UCH-1 (cell line): ENCODE measurements around a stretch of chr11.

- RRBS: no CpG with 5 or more reads among the region's 16 CpGs
Measured at GRCh38 chr11:73289111-73289714, 17.1 kb downstream of the P2RY6 start.

DNA sequence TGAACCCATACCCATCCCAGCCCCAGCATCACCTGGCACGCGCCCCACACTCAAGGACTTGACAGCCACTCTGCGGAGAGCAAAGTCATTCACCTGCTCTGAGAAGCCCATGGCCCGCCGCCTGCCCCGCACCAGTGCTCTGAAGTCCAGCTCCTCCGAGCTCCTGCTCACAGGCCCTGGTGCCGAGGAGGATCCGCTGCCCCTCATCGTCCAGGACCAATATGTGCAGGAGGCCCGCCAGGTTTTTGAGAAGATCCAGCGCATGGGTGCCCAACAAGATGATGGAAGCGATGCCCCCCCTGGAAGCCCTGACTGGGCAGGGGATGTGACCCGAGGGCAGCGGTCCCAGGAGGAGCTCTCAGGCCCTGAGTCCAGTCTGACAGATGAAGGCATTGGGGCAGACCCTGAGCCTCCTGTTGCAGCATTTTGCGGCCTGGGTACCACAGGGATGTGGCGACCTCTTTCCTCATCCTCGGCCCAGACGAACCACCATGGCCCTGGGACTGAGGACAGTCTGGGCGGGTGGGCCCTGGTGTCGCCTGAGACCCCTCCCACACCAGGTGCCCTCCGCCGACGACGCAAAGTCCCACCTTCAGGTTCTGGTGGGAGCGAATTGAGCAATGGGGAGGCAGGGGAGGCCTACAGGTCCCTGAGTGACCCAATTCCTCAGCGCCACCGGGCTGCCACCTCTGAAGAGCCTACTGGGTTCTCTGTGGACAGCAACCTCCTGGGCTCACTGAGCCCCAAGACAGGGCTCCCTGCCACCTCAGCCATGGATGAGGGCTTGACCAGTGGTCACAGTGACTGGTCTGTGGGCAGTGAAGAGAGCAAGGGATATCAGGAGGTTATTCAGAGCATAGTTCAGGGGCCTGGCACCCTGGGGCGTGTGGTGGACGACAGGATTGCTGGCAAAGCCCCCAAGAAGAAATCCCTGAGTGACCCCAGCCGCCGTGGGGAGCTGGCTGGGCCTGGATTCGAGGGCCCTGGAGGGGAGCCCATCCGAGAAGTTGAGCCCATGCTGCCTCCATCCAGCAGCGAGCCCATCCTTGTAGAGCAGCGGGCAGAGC, 2.4 kb downstream of the ARHGEF17 start:
- RRBS: no CpG with 5 or more reads among the region's 36 CpGs

DNA sequence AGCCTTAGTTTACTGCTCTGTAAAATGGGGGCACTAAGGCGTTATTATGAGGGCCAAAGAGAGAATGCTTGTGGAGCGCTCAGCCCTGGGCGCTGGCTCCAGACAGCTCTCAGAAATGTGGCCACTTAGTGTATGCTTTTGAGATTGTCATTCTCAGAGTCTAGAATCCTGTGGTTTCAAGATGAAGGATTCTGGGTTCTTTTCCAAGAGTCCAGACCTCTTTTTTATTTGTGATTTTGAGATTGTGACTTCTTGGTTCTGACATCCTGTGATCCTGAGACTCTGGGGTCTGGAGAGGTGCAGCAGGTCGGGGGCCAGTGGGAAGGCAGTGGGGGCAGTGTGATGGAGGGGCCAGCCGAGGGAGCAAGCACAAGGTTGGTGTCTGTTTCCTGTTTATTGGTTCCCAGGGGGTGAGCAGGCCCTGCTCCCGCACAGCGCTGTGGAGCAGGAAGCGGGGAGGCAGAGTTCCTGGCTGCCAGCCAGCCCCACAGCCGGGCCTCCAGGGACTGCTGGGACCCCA, 13.5 kb downstream of the ARHGEF17 start:
- RRBS: no CpG with 5 or more reads among the region's 9 CpGs

GRCh38 chr11:73381525-73382008, 5.4 kb downstream of the RELT start:
- RRBS: no CpG with 5 or more reads among the region's 6 CpGs

GRCh38 chr11:73384750-73385598, 8.8 kb downstream of the RELT start:
- RRBS: no CpG with 5 or more reads among the region's 24 CpGs

GRCh38 chr11:73401830-73402453, 25.7 kb downstream of the RELT start:
- RRBS: no CpG with 5 or more reads among the region's 10 CpGs

DNA sequence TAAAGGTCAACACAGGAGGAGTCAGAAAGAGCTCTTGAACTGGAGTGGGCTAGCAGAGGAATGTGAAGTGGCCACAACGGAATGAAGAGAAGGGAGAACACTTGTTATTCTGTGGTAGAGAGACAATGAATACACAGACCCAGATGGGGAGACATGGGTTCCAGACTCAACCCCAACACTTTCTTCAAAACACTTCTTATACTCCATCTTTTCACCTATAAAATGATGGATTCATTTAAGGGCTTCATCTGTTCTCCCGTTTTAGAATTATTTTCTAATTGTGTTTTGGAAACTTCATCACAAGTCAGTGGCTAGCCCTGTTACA, 88.3 kb downstream of the RELT start:
- RRBS: no CpG with 5 or more reads among the region's 2 CpGs

DNA sequence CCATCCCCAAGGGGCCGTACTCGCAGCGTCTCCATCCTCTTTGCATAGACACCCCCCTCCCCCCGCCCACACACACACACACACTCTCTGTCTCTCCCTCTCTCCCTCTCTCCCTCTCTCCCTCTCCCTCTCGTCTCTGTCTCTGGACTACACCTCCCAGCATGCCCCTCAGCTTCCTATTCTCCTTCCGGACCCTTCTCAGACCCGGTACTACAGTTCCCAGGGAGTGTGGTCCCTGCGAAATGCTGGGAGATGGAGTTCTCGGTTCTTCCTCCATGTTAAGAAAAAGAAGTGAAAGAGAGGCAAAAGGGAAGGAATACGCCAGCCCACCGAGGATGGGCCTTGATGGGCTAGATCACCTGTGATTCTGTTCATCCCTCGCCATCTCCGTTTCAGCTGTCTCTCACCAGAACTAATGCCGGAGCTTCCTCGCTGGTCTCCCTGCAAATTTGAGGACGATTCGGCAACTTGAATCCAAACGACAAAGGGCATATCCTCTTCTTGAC, 569 bp upstream of the FAM168A start:
- RRBS: no CpG with 5 or more reads among the region's 18 CpGs

DNA sequence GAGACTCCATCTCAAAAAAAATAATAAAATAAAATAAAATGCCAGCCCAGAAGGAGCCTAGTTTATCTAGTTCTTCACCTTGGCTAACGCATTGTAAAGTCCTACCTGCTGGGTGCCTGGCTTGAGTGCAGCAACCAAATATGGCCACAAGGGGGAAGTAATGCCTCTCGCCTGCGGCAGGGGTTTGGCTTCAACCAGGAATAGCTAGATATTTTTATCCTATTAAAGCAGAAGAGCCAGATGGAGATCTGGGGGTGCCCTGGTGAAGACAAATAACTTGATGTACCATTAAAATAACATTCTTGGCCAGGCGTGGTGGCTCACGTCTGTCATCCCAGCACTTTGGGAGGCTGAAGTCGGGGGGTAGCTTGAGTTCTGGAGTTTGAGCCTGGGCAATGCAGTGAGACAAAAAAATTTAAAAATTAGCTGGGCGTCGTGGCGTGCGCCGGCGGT, 20.6 kb upstream of the PLEKHB1 start:
- RRBS: no CpG with 5 or more reads among the region's 12 CpGs

GRCh38 chr11:73951715-73952487, 1.1 kb downstream of the DNAJB13 start:
- RRBS: no CpG with 5 or more reads among the region's 11 CpGs

GRCh38 chr11:73983168-73983940, 711 bp upstream of the UCP2 start:
- RRBS: 7% methylated on average over 28 of the region's 52 CpGs

- RRBS: no CpG with 5 or more reads among the region's 4 CpGs
Measured at GRCh38 chr11:73984126-73984357, 1.4 kb upstream of the UCP2 start.

GRCh38 chr11:74019146-74019492, 10.2 kb upstream of the UCP3 start:
- RRBS: no CpG with 5 or more reads among the region's 2 CpGs

- RRBS: no CpG with 5 or more reads among the region's 5 CpGs
Measured at GRCh38 chr11:74333646-74334425, 22.4 kb upstream of the P4HA3 start.

GRCh38 chr11:74581136-74581677, 11.2 kb upstream of the POLD3 start:
- RRBS: no CpG with 5 or more reads among the region's 2 CpGs

DNA sequence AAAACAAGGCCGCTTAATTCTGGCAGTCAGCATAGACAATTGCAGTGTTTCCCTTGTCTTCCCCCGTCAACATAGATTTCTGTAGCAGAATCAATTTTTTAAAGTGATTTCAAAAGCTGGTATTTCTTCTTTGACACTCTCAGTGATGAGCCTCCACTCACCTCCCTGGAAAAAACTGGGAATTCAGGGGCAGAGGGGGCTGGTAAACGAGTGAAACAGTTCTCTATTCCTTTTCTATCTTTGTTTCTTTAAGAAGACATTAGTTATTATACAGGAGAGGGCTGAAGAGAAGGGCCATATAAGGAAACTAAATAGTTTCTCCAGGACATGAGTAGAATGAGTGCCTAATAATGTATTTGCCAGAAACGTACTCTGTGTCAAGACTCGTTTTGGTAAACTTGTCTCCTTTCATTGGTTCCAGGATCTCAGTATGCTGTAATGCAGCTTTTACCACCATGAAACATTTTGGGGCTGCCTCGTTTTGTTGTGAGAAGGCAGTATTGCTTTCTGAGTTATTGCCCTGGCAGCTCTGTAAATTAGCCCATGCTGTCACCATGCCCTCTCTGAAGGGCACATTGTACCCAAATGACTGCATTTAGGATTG, 51.6 kb downstream of the POLD3 start:
- RRBS: no CpG with 5 or more reads among the region's 6 CpGs

DNA sequence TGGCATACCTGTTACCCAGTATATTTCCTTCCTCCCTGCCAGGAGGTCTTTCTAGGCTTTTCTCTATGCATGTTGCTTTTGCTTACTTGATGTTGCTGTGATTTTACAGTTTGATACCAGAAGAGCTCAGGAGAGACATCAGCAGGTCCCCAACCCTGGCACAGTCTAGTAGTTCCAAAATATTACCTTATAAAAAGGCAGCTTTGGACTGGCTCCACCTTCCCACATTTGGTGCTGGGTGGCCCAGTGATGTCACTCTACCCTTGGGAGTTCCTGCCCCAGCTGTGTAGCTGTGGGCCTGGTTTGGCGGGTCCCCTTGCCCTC, 54.8 kb downstream of the CHRDL2 start:
- RRBS: no CpG with 5 or more reads among the region's 1 CpG

- RRBS: no CpG with 5 or more reads among the region's 3 CpGs
Measured at GRCh38 chr11:74685923-74686177, 45.4 kb downstream of the CHRDL2 start.

DNA sequence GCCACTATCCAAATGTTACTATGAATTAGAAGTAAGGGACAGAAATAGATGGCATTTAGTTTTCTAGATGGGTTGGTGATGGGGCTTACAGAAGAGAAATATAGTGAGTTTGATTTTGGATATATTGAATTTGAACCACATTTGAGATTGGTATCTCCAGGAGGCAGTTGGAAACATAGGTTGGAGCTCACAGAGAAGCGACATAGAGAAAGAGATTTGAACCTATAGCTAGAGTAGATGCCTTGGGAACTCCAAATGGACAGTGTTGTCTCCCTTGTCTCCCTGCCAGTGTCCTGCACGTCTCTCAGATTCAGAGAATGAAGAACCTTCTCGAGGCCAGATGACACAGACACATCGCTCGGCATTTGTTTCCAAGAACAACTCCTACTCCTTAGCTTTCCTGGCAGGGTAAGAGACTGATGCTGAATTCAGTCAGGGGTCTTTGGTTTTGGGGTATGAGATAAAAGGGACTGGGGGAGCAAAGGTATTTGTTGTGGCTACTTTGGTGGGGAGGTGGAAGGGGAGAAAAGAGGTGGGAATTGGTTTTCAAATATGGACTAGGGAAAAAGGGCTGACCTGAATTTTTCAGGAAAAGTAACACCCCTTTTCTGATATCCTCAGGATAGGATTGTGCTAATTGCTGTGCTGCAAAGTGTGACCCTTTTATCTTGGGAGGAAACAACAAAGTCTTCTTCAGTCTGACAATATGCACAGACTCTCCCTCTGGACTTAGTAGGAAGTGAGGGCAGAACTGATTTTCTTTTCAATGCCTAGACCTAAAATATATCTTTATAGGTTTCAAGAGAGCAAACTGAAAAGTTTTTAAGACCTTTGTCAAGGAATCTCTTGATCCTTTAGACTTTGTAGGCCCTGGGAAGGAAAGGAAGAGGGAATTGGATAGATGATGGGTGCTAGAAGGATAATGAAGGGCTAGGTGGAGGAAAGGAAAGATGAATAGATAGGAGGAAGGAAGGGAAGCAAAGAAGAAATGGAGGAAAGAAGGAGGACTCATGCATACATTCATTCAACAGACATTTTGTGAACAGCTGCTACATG, 69.0 kb downstream of the RNF169 start:
- RRBS: no CpG with 5 or more reads among the region's 5 CpGs

DNA sequence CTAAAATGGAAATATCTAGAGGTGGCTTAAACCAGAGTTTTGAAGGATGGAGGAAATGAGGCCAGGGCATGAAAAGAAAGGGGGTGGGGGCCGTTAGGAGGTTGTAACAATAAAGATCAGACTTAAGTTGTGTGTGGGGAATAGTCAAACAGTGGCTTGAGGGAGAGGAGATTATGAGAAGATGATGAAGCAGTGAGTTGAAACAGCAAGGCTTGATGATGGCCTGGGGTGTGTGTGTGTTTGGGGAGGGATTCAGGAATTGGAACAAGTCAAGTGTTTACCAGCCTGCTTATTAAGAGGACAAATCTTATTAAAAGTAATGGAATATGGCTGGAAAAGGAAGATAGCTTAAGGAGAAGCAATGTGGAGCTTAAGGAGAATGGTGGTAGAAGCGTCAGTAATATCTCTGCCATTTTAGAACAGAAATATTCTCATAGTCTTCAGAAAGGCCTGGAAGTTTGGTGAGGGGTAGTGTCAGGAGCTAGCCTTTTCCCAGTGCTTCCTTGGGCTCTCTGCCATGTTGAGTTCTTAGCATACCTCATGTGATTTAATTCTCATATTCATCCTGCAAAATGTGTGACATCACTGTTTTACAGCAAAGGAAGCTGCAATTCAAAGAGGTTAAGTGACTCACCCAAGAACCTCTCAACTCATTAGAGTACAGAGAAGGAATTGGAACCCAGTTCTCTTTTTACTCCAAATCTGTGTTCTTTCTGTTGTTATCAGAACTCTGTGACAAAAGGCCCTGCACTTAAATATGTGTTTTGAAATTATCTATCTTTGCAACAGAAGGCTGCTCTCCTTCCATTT, 71.9 kb downstream of the RNF169 start:
- RRBS: no CpG with 5 or more reads among the region's 2 CpGs